ENCODE measurements around a stretch of chr10.

- PRO-cap, result no peak
Observed at GRCh38 chr10:3423300-3423836, 250.8 kb upstream of the PITRM1 start.

DNA sequence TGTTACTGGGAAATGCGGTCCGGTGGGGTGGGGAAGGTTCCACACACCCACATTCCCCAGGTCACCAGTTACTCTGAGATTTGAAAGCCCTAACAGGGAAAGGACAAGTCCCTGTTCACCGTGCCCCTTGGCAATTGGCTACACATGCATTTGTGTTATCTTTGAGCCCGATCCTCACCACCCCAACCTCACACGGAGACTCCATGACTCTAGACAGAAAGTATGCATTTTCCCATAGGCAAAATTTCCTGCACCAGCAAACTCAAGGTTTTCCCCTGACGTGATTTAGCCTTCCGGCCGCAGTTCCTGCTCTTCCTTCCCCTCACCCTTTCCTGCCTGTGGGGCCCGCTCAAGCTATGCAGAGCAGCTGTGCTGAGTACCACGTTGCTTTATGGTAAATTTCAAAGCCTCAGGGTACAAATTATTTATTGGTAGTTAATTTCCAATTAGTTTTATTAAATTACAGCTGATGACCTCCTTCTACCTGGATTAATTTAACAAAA lies 282.8 kb upstream of the PITRM1 start:
- PRO-cap, result no peak

GRCh38 chr10:3471489-3471917 lies 298.9 kb upstream of the PITRM1 start:
- PRO-cap, result no peak

DNA sequence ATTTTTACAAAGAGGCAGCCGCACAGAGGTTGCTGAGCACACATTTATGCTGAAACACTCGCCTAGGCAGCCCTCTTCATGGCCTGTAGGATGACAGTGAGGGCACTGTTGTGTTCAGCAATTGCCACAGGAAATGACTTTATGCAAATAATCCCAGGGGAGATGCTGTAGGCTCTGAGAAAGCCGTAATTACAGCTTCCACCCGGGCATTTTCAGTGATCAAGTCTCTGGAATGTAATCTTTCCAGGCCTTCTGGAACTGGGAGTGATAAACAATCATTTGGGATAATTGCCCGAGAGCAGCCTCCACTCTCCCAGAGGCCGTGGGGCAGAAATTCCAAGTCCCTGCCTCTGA lies 300.5 kb downstream of the KLF6 start:
- PRO-cap, result no peak

- PRO-cap, result no peak
Observed at GRCh38 chr10:3538196-3538750, 246.7 kb downstream of the KLF6 start.

- PRO-cap, result no peak
Observed at GRCh38 chr10:3729341-3729879, 55.6 kb downstream of the KLF6 start.

DNA sequence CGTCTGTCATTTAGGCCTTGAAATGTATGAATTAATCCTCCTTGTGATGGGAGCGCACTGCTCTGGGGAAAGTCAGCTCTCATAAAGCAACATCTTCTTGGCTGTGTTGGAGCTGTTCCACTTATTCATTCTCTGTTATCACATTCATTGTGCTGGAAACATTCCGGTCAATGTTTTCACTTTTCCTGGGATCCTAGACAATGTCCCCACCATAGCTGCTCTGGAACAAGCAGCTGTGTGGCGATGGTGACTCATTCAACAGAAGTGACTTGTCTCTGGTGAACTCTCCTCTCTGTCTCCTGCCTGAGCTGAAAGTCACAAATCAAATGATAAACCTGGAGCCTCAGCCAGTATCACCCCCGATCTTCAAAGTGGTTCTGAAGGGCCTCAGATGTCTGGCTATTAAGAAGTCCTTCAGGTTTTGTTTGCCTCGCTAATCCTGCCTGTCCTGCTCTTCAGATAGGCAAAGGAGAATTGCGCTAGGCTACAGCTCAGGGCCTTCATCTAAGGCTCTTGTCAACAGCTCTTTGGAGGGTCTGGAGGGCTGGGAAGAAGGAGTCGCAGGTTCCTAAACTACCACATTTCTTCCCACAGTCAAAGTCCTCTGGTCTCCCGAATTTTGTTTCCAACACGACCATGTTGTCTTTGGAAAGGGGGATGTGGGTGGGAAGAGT lies 29.4 kb downstream of the KLF6 start:
- PRO-cap, result no peak

DNA sequence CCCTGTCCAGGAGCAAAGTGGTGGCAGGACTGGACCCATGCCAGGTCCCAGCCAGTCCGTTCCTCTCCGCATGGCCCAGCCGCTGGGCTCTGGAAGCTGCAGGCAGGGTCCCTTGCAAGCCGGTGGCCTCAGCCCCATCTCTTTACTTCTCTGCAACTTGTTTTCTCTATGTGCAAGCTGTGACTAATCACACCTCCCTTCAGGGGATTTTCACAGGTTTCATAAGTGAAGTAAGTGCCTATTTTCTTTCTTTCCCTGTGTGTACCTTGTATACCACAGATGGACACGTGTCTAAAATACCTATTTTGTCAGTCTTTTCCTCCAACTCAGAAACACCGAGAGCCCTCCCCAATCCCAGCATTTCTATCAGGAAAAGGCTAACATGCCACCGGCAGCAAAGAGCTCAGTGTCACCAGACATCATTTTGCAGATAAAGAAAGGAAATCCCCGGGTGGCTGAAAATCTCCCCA lies 27.0 kb downstream of the KLF6 start:
- PRO-cap, result no peak

- PRO-cap, result no peak
Observed at GRCh38 chr10:3763843-3764520, 21.0 kb downstream of the KLF6 start.

DNA sequence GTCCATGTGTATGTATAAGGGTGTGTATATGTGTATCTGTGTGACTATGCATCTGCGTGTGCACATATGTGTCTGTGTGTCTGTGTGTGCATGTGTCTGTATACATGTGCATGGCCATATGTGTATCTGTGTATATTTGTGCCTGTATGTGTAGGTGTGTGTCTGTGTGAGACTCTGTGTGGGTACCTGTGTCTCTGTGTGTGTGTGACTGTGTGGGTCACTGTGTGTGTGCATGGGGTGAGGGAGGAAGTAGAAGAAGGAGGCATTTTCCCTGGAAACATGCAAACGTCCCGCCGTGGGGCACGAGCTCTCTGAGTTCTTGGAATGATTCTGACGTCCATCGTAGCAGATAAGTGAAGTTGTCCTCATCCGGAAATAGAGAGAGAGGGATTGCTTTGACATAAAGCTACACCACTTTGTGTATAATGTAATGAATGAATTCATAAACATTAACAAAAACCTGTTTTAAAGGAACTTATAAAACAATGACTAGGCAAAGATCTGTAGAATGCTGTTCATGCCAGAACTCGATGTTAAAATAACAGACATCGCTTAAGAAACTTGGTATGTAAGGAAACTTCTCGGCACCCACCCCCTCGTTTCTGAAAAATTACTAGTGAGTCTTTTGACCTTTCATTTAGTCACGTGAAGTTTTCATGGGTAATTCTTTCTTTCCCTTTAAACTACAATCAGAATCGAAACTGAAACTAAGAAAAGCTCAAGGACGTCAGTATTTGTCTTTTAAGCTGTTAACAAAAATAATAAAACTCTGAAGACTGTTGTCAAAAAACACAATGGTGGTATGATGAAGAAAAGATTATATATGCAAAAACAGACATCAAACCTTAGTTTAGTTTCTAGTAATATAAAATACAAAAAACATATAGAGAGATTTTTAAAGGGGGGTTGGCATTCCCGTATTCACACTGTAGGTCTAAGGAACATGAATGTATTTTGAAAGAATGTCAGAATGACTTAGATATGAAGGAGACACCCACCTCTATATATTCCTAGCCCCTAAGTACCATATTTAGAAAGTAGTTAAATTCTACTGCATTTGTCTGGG lies 43.7 kb upstream of the KLF6 start:
- PRO-cap, result no peak

GRCh38 chr10:3894118-3894638 lies 109.2 kb upstream of the KLF6 start:
- PRO-cap, result no peak

DNA sequence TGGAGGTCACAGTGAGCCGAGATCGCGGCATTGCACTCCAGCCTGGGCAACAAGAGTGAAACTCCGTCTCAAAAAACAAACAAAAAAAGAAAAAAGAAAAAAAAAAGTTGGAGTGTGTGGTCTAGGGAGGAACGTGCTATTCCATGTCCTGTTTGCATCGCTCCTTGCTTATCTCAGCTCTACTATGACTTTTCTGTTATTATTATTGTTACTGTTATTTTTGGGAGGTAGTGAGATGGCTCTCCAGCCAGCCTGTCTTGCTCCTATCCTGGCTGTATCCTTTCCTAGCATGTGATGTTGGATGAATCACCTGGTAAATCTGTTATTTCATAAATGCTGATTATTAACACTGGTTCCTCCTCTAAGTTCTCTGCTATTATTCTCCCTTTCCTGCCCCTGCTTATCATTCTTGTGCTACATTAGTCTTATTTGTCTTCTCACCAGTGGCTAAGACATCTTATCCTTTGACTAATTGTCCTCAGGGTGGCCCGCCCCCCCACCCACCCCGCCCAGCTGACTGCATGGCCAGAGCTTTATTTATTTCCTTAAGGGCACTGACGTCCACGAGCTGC lies 109.9 kb upstream of the KLF6 start:
- PRO-cap, result no peak

DNA sequence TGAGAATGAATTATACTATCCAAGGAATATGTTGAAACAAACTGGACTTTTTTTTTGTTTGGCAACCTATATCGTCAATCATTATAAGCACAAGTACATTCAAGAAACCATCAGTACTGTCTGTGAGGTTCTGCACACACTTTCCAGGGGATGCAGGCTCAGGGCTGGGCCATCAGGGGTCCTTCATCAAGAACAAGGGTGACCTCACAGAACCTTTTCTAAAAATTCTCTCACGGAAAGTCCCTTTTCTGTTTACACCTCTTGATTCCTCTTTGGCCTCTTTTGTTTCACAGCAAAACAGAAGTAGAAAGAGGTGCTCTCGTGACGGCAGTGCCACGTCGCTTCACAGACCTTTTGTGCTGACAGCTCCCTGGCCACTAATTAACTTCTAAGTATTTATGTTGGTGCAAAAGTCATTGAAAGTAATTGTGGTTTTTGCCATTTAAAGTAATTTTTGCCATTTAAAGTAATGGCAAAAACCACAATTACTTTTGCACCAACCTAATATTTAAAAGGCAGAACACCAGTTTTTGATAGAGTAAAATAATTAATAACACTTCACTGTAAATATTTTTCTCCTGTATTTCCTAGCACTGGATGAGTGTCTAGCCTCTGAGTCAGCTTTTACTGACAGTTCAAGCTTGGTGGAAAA lies 117.4 kb upstream of the KLF6 start:
- PRO-cap, result no peak

- PRO-cap, result no peak
Observed at GRCh38 chr10:4131905-4132316, 346.9 kb upstream of the KLF6 start.

- PRO-cap, result no peak
Observed at GRCh38 chr10:4206267-4207080, 421.5 kb upstream of the KLF6 start.

DNA sequence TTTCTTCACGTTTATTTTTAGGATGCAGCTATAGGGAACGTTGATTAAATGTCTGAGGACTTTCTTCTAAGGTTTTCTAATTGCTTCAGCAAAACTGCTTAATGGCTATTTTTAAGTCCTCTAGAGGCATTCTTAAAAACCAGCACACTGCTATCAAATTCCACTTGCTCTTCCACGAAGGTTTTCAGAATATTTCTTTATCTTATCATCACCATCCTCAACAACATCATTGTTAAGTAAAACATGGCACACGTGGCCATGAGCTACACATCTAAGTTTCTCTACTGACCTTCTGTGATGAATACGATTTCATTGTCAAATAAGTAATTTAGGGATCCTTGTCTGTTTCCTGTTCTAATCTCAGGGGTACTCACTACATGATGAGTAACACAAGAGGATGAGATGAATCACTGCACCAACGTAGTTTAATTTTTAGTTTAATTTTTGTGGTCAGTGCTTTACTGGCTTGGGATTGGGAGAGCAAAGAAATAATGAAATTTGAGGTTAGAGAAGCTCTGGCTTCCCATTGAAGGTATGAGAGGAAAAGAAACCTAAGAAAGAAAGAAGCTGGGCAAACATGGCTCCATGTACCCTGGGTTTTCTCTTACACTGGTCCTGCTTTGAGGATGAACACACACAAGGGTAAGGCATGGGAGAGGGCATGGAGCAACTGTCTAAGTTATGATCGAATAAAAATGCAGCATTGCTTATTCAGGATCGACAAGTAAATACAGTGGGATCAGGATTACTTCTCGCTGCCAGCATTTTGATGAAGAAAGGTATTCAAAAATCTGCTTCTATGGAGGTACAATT lies 461.9 kb upstream of the KLF6 start:
- PRO-cap, result no peak

DNA sequence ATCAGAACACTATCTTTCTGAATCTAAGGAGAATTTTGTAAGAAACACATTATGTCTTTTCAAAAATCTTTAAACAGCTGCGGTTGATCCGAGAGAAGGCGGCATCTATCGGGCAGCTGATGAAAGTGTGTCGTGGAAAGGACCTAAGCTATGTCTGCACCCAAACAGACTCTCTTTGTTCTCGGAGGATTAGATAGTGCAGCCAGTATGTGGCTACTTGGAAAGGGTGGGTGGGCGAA lies 509.9 kb upstream of the AKR1E2 start:
- PRO-cap, result no peak

DNA sequence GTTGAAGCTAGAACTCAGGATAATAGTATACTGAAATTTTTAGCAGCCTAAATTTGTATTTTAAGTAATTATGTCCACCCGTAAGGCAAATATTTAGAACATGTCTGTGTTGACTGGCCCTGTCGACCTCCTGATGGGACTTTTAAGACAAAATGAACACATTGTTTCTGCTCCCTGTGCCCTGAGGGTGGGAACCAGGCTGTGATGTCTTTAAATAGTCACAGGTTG lies 494.9 kb upstream of the AKR1E2 start:
- PRO-cap, result no peak

DNA sequence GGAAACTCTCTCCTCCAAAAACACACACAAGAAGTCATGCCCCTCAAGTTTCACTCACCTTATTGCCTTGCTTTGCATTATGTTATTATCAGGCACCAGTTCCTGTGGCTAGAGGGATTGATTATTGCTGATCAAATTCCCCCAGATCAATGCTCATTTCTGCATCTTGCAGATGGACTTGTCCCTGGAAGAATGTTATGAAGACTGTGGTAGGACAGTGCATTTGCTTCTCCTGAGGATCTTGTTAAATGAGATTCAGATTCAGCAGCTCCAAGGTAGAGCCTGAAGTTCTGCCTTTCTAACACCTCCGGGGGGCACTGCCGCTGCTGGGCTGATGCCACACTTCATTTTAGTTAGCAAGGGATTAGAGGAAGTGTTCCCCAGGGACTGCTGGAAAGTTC lies 434.5 kb upstream of the AKR1E2 start:
- PRO-cap, result no peak

DNA sequence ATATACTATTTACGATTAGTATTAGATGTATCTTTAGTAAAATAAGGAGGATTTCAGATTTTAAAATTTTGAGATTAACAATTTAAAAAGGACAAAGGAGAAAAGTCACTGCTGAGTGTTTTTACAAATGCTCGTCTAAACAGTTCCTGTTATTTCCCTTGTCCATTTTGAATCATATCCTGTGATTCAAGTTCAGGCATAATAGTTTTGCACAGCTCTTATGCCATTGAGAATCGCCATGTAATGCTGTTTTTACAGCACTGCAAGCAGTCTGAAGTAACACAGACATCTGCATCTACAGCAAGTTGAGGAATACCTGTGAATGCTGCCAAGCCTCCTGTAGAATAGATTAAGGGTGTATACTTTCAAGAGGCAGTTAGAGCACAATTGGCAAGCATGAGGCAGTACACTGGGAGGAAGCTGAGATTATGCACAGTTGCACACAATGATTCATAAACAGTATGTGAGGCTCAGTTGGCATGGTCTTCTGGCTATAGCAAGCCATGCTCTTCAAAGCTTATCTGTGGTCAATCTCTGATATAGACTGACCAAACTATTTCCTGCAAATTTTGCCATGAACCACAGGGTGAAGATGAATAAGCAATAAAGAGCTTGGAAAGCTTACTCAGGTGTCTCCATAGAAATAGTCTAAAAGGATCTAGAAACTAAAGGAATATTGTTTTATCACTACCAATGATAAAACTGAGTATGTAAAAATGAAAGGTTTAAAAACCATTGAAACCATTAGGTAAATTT lies 121.9 kb upstream of the AKR1E2 start:
- PRO-cap, result no peak

Data from right cardiac atrium (tissue), 1 donor.